HTR-8/SVneo (cell line): ENCODE measurements around the genes PARP12 and MKRN1.

GRCh38 chr7:139747823-139748129 is 30.0 kb downstream of the HIPK2 start:
- RRBS = no CpG with 5 or more reads among the region's 5 CpGs

DNA sequence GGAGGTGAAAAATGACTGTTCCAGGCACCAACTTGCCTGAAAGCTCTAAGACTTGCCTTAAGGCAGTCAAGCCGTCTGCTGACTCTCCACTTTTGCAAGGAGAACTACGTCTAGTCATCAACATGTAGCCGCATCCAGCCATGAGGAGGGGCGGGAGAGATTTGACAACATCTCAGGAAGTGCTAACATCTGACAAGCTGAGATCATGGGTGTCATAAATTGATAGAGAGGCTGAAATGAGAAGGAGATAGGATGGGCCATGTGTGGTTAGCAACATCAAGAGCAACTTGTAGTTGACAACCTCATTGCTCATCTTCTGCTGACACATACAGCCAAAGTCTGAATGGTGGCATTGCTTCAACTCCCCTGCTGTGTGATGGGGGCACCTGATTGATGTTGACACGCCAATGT is 8.9 kb upstream of the TBXAS1 start:
- RRBS = no CpG with 5 or more reads among the region's 5 CpGs

DNA sequence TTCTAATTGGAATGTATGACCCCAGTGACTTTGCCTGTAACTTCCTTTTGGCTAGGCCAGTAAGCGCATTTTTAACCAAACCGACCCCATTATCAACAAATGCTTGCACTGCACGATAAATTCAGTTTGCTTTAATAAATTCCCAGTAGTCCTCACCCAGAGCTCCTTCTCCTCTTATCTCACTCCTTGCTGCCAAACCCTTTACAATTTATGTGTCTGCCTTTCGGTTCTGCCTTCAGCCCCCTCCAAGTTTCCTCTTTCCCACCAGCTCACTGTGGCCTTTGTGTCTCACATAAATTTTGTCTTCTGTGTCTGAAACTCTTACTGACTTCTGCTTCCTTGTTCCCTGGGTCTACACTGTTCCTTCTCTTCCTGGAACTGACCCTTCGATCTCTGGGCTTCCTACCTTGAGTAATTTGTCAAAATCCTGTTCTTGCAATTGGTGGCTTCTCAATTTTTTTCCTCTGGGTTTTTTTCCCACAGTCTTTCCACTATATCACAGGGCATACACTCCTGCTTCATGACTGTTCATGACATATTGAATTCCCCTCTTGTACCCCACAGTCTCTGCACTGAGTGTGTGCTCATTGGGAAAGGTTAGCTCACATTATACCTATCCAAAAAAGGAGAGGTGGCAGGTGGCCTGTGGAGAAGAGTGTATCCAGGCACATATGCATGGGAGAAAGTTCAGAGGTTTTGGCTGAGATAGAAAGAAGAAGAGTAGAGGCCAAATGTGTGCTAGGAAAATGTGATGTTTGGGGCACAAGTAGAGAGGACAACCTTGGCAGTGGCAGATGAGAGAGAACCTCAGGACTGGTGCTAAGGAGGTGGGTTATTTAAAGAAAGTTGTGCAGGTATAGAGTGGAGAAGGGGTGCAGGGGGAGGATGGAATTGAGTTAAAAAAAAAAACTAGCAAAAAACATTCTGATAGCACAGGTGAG is 59.2 kb downstream of the TBXAS1 start:
- RRBS = no CpG with 5 or more reads among the region's 5 CpGs

DNA sequence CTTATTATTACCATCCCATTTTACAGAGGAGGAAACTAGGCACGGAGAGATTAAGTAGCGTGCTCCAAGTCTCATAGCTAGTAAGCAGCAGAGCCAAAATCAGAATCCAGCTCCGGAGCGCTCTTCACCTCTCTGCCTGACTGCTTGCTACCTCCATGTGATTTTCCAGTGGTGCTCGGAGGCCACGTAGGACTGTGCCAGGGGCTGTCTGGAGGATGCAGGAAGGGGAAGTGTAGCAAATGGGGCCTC is 108.5 kb downstream of the TBXAS1 start:
- RRBS = no CpG with 5 or more reads among the region's 6 CpGs

GRCh38 chr7:139969467-139970073 is 93.2 kb downstream of the PARP12 start:
- RRBS = no CpG with 5 or more reads among the region's 9 CpGs

DNA sequence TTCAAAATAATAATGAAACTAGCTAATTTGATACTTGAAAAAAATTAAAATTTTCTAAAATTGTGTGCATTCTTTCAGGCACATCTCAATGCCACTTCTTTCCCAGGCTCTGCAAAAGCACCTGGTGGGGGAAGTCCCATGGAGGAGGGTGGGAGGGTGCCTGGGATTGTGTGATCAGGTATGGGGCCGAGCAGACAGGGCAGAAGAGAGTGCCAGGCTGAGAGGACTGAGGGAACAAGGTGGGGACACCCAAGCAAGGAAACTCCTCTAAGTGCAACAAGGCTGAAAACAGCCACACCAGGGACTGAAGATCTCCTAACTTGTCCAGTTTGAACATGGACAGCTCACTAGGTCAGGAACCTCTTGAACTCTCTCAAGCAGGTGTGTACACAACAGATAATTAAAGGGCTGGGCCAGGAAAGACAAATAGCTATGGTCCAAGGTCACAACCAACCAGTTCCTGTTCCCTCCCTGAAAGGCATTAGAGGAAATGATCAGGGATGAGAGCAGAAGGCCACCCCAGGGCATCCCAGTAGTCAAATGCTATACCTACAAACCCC is 13.7 kb downstream of the PARP12 start:
- RRBS = no CpG with 5 or more reads among the region's 1 CpG

DNA sequence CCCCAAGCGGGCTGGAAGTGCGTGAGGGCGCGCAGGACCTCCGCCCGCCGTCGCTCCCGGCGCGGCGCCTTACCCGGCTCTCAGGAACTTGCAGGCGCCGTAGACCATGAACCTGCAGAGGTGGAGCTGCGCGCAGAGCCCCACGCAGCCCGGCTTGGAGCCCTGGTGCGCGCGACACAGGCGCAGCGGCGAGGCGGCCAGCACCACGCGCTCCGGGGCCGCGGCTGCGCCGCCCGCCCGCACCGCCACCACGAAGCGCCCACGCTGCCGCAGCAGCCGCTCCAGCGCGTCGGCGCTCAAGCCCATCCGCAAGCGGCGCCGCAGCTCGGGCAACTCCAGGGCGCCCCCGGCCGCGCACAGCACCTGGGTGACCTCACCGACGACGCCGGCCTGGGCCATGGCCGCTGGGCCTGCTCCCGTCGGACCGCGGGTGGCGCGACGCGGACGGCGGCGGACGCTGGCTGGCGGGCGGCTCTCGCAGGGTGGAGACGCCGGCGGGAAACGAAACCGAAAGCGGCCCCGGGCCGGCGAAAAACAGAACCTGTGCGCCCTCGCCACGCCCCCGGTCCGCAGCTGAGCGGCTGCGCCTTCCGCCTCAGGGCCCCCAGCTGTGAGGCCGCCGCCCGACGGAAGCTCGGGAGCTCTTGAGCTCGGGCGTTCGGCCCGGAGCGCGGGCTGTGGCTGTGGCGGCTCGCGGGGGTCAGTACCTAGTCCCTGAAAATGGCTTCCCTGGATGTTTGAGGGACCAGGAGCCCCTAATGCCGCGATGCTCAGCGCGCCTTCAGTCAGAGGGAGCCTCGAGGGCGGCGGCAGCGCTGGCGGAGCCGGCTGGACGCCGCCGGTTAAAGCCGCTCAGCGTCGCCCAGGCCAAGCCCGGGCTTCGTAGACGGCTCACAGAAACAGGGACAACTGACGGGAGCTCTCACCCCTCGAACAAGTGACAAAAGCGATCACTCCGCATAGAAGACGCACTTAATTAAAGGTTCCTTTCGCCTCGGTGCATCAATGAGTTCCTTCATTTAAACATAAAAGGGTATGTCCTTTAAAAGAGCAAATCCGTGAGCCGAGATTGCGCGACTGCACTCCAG is at the start of gene PARP12:
TSS of gene PARP12 (minus strand) at position 503 of the 1,088 bp plus-strand sequence.
- RRBS = 3% methylated on average over 42 of the region's 135 CpGs

GRCh38 chr7:140084863-140085507 is 22.2 kb upstream of the PARP12 start:
- RRBS = no CpG with 5 or more reads among the region's 8 CpGs

DNA sequence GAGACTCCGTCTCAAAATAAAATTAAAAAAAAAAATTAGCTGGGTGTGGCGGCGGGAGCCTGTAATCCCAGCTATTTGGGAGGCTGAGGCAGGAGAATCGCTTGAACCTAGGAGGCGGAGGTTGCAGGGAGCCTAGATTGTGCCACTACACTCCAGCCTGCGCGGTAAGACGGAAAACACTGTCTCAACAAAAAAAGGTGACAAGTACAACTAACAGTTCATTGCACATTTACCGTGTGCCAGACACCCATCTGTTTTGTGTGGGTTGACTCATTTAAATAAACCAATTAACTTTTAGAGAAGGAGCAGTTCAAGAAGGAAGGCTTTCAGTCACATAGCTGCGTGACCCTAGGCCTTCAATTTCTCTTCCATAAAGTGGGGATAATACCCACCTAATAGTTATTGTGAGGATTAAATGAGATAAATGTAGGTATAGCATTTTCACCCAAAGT is 52.2 kb upstream of the KDM7A start:
- RRBS = no CpG with 5 or more reads among the region's 10 CpGs

- RRBS = 1% methylated on average over 15 of the region's 75 CpGs
Measured at GRCh38 chr7:140479040-140479716, at the start of gene MKRN1. Gene MKRN1, minus strand, starts transcription at chr7:140479505.

DNA sequence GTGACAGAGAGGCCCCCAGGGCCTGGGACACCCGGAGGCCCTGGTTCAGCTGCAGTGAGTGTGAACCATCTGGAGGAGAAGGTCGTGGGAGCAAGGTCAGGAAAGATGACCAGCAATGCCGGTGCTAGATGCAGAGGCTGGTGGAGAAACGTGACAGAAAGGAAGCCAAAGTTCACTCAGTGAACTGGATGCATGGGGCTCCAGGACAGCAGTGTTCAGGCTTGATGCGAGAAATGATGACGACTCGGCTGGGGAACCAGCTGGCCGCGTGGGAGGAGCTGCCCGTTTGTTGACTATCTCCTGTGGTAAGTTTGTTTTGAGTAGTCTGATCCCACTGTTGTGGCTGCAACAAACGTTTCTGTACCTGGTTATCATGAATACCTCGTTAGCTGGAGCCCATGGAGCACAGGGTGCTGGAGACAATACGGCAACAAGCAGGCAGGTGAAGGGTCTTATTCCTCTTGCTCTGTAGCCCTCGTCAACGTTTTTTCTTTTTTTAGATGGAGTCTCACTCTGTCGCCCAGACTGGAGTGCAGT is 54.2 kb upstream of the MKRN1 start:
- RRBS = 97% methylated on average over 2 of the region's 16 CpGs

DNA sequence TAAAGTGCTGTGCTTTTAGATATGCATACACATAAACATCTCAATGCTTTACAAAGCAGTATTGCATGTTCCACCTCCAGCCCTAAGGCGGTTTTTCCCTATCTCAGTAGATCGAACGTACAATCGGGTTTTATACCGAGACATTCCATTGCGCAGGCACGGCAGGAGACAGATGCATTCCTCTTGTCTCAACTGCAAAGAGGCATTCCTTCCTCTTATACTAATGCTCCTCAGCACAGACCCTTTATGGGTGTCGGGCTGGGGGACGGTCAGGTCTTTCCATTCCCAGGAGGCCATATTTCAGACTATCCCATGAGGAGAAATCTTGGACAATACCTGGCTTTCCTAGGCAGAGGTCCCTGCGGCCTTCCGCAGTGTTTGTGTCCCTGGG is 74.0 kb upstream of the MKRN1 start:
- RRBS = no CpG with 5 or more reads among the region's 11 CpGs

DNA sequence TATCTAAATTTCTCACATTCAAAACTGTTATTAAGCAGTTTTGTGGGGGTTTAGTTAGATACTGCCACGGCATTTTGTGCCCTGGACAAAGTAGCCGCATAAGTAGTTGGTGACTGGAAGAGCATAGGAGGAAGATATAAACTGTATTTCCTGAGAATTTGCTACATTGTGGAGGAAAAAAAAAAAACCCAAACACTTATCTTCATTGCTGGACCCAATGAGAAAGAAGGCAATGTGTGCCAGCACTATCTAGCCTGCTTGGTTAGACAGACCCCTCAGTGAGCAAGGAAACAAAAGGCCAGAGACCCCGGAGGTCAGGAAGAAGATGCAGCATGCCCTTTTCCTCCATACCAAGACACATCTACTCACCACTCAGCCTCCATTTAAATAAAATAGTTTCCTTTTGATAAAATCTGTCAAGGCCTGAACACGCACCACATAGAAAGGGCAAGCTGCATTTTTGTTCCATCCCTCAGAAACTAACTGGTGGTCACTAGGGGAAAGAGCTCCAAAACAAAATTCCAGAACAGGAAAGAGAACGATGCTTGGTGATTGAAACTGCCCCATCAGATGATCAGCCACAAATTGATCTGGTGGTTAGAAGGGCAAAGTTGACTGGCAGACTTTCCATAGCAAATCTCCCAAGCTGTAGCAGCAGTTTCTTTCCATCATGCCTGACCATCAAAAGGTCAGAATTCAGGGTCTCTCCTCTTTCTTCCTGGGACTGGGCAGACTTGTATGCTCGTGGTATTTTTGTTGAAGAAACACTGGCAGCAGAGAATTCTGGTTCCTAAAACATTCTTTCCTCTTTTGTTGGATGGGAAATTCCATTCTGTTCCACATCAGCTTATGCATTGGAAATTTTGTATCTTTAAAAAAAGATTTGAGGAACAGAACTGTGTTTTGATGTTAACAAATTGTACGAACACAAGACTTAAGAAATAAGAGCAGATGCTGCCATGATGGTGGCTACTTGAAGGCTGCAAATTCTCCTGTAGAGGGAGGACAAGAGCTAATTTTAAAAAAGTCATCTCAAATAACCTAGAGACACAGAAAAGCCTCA is 29.3 kb downstream of the NDUFB2 start:
- RRBS = no CpG with 5 or more reads among the region's 7 CpGs

DNA sequence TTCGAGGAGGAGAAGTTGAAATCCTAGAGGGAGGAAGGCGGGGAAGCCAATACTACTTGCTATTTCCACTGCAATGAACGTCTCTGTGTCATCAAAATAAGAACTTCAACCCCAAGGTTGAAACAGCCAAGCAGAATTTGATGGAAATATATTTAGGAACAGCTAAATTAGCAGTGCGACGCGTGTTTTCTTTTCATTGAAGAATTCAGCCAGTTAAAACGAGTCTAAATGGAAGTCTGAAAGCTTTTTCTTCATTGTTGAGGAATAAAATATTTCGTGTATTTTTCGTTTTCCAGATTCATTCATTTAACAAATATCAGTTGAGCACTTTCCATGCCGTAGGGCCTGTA is 474 bp upstream of the BRAF start:
- RRBS = no CpG with 5 or more reads among the region's 10 CpGs

- RRBS = no CpG with 5 or more reads among the region's 20 CpGs
Measured at GRCh38 chr7:141067803-141068332, 6.0 kb upstream of the TMEM178B start.

- RRBS = 16% methylated on average over 26 of the region's 86 CpGs
Measured at GRCh38 chr7:141072955-141073799, 687 bp upstream of the TMEM178B start.

DNA sequence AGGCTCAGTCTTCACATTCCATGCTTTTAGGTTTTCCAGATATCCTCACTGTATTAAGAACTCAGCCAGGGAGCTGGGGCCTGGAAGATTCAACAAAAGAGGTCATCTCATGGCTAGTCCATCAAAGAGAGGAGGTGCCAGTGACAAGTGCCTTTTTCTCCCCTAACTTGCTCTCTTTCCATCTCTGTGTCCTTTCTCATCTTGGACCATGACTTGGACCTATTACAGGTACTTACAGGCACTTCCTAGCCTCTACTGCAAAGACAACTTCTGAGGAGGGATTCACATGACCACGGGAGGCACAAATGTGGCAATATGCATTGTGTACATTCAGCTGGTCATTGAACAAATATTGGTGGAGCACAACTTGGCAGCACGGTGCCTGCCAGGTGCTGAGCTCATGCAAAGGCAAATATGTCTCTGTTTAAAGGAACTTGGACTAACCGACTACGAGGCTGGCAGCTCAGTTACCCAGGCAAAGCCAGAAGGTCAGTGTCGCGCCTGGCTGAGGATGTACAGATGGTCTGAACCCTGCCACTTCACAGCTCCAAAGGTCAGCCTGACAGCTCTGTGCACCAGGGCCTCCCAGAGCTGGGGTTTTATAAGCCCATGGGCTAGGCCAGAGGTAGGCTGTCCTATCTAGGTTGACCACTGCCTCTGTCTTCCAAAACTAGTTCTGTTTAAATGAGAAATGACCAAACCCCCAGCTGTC is 6.2 kb downstream of the DENND11 start:
- RRBS = no CpG with 5 or more reads among the region's 6 CpGs

DNA sequence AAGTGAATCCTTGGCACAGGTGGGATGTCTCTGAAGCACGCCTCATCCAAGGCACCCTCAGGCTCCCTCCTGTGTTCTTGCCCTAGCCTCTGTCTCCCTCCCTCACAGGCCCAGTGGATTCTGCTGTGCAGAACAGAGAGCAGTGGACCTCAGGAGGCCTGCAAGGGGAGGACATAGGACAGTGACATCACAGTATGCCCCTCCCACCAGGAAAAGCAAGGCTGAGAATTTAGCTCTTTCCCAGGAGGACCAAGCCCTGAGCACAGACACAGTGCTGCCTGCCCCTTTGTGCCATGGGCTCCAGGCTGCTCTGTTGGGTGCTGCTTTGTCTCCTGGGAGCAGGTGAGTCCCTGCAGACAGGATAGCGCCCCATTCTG is 62.9 kb upstream of the PRSS58 start:
- RRBS = no CpG with 5 or more reads among the region's 2 CpGs